Myometrial cell (primary cell): ENCODE measurements around a stretch of chr15.

- RAMPAGE, long total RNA = no peak
Observed at GRCh38 chr15:71677087-71677506, 133.3 kb upstream of the NR2E3 start.

GRCh38 chr15:72155620-72156409 lies 37.6 kb downstream of the SENP8 start:
- RAMPAGE, long total RNA = no peak

GRCh38 chr15:72196571-72197697 lies 653 bp downstream of the GRAMD2A start:
- RAMPAGE, long total RNA = no peak

- RAMPAGE, long total RNA = no peak
Observed at GRCh38 chr15:72221065-72221414, 9.9 kb downstream of the PKM start.

GRCh38 chr15:72226606-72227637 lies 4.1 kb downstream of the PKM start:
- RAMPAGE, long total RNA = no peak

DNA sequence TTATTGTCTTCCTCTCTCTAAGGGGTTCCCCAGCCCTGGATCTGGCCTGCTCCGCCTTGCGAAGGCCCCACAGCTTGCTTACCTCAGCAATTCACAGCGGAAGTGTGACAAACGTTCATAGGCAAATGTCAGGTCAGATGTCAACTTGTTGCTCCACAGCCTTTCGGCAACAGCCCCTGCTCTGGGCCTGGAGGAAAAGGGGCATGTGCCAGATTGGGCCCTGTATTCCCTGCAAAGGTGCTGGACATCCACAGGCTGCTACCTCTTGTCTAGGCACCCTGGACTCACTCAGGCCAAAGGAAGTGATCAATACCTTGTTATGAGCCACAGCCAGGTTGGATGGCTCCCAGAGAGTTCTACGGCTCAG lies 25.4 kb upstream of the CELF6 start:
- RAMPAGE, long total RNA = no peak

DNA sequence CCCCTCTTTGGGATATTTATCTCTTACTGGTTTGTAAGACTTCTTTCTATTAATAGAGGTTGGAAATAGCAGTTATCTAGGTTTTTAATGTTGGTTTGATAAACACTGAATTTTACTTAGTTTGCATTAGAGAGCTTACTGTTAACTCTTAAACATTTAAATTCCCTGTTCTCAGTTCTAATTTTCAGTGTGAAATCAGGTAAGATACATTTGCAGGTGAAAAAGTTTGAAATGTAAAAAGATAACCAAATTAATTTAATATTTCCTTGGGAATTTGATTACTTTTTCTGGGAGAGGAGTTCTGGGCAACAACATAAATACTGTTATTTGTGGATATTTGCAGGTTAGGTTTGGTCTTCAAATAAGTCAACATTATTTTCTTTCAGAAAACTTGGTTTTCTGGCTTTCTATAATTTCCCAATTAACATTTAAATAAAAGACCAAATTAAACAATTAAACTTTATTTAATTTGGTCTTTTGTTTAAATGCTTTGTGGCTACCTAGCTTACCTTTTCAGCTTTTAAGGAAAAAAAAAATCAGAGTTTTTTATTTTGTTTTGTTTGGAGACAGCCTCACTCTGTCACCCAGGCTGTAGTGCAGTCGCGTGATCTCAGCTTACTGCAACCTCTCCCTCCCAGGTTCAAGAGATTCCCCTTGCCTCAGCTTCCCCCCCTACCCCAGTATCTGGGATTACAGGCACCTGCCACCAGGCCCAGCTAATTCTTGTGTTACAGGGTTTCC lies 3.3 kb downstream of the ARIH1 start:
- RAMPAGE, long total RNA = no peak

- RAMPAGE, long total RNA = no peak
Observed at GRCh38 chr15:72489691-72490546, 15.8 kb downstream of the ARIH1 start.

GRCh38 chr15:72494937-72495389 lies 20.8 kb downstream of the ARIH1 start:
- RAMPAGE, long total RNA = no peak

- RAMPAGE, long total RNA = no peak
Observed at GRCh38 chr15:72497471-72497844, 23.3 kb downstream of the ARIH1 start.

GRCh38 chr15:72550769-72551541 lies 76.8 kb downstream of the ARIH1 start:
- RAMPAGE, long total RNA = no peak

DNA sequence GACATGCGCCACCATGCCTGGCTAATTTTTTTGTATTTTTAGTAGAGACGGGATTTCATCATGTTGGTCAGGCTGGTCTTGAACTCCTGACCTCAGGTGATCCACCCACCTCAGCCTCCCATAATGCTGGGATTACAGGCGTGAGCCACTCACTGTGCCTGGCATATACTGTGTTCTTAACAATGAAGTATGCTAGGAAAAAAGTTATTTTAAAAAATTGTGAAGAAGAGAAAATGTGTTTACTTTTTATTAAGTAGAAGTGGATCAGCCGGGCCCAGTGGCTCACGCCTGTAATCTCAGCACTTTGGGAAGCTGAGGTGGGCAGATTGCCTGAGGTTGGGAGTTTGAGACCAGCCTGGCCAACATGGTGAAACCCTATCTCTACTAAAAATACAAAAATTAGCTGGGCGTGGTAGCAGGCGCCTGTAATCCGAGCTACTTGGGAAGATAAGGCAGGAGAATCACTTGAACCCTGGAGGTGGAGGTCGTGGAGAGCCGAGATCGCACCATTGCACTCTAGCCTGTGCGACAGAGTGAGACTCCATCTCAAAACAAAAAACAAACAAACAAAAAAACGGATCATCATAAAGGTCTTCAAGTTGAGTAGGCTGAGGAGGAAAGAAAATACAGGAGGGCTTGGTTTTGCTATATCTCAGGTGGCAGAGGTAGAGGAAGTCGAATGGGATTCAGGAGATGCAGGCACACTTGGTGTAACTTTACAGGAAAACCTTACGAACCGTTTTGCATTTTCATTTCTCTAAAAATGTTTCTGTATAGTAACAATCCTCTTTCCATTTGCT lies 77.2 kb upstream of the GOLGA6B start:
- RAMPAGE, long total RNA = no peak

DNA sequence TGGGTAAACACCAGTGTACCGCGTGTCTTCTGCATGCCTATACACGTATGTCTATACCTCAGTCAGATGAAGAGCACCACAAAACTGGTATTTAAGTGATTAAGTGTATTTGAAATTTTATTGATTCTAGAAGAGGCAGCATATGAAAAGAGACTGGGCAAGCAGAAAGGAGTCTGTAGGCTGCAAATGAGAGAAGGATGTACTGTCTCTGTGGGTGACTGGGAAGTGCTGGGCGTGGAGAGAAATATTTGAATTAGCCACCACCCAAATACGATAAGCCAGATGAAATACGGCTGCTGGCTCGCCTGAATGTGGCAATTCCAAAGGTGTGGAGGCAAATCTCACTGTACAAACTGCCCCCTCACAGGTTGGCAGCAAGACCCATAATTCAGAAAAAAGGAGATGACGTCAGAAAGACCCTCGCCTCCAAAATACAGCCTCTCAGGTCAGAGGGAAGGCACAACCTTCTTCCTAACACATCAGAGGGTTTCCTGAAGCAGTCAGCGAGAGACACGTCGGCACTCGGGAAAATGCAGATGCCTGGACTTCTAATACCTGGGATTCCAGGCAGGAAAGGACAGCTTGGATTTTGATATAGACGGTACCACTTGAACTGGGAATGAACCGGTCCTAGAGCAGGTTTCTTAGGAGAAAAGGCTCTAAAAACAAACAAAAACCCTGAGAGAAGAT lies 53.3 kb upstream of the NEO1 start:
- RAMPAGE, long total RNA = no peak

DNA sequence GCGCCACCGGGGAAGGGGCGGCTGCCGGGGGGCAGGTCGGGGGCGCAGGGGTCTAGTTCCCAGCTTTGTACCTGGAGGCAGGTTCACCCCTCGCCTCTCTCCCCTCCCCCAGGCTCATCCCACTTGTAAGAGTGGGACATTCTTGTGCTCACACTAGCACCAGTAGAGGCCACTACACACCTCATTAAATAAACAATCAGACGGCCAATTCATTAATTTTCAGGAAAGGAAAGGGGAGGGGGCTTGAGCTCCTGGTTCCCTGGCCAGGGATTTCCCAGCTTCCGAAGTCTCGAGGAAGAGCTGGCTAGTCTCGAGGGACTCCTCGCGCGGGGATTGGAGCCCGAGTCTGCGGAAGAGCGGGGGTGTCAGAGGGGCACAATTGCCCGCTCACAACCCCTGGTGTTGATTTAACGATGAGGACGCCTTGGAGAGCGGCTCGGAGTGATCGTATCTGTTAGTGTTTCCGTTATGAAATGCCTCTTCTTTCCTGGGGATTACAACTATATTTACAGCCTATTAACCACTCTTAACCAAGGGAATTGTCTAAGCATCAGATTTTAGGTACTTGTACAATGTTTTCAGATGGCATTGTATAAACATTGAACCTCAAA lies 826 bp downstream of the NEO1 start:
- RAMPAGE, long total RNA = no peak

GRCh38 chr15:73082395-73083419 lies 30.4 kb downstream of the NEO1 start:
- RAMPAGE, long total RNA = no peak

GRCh38 chr15:73185532-73186167 lies 133.4 kb downstream of the NEO1 start:
- RAMPAGE, long total RNA = no peak

DNA sequence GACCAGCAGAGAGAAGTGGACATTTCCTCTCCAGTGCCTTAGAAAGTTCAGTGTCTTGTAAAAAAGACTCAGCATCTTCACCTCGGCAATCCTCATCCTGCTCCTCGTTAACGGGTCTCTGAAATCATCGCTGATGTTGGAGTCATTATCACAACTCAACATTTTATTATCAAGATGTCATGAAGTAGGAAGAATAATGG lies 61.3 kb downstream of the NPTN start:
- RAMPAGE, long total RNA = no peak

DNA sequence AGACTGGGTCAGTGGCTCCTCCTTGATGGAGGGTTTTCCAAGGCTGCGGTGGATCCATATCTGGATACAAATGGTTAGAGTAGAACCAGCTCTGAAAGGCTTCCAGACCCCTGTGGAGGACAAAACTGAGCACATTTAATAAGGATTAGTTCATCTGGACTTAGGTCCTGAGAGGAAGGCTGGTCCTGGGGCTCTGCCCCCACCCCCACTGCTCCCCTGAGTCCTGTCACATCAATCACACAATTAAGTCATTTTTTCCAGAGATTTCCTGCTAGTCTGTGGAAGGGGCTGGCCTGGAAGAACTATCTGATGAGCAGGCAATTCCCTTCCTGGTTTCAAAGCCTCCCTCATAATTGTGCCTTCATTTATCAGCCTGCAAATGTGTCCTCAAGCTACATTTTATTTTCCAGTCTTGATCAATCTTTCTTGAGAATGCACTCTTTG lies 16.0 kb downstream of the TBC1D21 start:
- RAMPAGE, long total RNA = no peak

GRCh38 chr15:73922417-73923131 lies 3.7 kb upstream of the LOXL1 start:
- RAMPAGE, long total RNA = no peak

DNA sequence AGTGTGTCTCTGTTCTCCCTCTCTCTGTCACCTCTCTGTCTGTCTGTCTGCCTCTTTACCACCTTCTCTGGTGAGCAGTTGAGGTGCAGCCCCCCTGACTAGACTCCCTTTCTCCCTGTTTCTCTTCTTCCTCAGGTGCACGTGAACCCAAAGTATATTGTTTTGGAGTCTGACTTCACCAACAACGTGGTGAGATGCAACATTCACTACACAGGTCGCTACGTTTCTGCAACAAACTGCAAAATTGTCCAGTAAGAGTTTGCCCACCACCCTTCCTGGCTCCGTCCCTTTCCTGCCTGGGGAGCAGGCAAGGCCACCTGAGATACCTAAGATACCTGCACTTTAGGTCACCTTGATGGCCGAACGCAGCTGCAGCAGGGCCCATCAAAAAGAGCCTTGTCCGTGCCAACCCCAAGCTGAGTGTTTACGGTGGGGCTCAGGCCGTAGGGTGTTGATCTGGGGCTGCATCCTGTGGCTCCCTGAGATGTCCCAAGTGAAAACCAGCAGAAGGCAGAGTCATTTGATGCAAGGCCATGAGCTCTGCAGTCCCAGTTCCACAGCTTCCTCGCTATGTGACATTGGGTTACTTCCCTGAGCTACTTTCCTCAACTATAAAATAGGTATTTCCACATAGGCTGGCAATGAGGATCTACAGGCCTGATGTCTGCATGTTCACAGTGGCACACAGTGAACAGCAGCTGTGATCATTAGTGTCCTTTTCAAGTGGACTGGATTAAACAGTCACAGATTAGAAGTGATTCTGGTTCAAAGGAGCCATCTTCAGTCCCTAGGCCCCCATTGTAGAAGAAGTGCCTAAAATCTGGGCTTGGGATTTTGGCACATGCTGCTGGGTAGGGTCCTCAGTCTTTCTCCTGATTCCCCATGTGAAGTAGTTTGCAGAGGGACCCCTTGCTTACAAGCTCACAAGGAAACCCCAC lies 23.3 kb downstream of the LOXL1 start:
- RAMPAGE, long total RNA = no peak